ENCODE data around the gene OXGR1.

DNA sequence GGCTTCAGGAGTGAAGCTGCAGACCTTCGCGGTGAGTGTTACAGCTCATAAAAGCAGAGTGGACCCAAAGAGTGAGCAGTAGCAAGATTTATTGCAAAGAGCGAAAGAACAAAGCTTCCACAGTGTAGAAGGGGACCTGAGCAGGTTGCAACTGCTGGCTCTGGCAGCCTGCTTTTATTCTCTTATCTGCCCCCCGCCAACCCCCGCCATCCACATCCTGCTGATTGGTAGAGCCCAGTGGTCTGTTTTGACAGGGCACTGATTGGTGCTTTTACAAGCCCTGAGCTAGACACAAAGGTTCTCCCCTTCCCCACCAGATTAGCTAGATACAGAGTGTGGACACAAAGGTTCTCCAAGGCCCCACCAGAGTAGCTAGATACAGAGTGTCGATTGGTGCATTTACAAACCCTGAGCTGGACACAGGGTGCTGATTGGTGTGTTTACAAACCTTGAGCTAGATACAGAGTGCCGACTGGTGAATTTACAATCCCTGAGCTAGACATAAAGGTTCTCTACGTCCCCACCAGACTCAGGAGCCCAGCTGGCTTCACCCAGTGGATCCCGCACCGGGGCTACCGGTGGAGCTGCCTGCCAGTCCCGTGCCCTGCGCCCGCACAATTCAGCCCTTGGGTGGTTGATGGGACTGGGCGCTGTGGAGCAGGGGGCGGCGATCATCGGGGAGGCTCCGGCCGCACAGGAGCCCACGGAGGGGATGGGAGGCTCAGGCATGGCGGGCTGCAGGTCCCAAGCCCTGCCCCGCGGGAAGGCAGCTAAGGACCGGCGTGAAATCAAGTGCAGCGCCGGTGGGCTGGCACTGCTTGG lies 999.4 kb upstream of the SPRY2 start:
- PRO-cap, 2 experiments: no peak in any of the 2 experiments

DNA sequence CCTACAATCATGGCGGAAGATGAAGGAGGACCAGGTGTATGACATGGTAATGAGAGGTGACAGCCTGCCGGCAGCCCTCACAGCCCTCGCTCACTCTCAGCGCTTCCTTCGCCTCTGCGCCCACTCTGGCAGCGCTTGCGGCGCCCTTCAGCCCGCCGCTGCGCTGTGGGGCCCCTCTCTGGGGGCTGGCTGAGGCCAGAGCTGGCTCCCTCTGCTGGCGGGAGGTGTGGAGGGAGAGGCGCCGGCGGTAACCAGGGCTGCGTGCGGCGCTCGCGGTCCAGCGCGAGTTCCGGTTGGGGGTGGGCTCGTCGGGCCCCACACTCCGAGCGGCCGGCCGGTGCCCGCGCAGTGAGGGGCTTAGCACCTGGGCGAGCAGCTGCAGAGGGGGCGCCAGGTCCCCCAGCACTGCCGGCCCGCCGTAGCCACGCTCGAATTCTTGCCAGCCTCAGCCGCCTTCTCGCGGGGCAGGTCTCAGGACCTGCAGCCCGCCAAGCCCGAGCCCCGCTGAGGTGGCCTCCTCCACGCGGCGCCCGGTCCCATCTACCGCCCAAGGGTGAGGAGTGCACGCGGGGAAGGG lies 879.1 kb upstream of the SLITRK5 start:
- PRO-cap, 2 experiments: no peak in any of the 2 experiments

DNA sequence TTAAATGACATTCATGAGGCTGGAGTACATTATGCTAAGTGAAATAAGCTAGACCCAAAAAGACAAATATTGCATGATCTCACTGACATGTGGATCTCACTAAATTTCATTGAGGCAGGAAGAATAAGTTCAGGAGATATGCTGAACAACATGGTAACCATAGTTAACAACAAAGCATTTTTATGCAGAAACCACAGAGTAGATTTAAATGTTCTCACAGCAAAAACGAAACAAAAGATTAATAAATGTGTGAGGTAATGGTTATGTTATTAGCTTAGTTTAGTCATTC lies 765.7 kb downstream of the SLITRK5 start:
- PRO-cap, 2 experiments: no peak in any of the 2 experiments

DNA sequence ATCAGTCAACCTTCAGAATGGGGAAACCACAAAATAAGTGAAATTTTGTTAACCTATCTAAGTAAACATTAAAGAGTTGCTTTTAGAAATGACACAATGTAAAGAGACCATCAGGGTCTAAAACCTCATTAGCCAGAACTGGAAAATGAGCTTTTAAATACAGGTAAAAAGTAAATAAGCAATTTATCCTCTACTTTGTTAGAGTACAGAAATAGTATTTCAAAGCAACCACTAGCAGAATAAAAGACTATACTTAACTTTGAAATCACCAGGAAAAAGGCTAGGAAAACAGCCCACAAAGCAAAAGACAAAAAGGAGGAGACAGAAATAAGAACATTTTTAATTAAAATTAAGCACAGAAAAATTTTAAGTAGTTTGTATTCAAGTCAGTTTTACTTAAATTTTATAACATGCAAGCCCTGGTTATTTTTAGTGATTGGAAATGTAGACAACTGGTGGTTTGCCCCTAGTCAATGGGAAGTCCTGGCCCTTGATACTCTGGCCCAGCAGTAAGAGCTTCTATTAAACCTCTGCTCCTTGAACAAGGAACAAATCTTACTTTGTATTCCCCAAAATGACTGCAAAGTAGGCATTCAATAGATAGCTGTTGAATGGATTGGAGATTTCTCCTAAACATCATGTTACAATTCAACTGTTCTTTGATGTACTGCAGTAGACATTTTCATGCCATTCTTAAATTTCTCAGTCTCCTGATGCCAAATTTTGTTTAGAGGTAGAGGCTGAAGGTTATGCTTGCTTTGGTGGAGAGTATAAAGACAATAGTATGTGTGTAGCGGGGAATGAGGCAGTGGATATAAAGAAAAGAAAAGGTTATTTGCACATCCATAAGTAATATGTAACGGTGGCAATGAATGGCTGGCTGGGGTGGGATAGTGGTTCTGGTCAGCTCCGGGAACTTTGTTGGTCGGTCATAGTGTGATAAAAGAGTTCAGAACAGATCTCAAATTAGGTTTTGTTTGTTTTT lies 38.3 kb upstream of the GPC5 start:
- PRO-cap, 2 experiments: no peak in any of the 2 experiments

DNA sequence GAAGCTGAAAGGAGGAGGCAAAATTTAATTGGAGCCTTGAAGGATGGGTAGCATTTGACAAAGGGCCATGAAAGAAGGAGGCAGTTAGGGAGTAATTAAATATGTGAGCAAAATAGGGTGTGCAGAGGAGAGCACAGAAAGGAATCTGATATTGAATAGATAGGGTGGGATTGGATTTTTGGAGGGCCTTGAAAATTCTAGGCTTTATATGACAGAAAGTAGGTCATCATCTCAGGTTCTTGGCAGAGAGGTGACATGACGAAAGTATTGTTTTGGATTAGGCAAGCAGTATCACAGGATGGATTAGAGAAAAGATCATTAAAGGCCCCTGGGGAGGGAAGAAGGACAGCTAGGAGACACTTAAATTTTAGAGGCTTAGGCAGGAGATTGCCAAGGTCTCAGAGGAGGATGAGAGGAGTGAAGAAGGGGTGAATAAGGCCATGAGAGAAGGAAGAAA lies 8.6 kb downstream of the GPC6 start:
- PRO-cap, 2 experiments: no peak in any of the 2 experiments

- PRO-cap, 2 experiments: no peak in any of the 2 experiments
Measured at GRCh38 chr13:93768076-93768476, 541.5 kb downstream of the GPC6 start.

DNA sequence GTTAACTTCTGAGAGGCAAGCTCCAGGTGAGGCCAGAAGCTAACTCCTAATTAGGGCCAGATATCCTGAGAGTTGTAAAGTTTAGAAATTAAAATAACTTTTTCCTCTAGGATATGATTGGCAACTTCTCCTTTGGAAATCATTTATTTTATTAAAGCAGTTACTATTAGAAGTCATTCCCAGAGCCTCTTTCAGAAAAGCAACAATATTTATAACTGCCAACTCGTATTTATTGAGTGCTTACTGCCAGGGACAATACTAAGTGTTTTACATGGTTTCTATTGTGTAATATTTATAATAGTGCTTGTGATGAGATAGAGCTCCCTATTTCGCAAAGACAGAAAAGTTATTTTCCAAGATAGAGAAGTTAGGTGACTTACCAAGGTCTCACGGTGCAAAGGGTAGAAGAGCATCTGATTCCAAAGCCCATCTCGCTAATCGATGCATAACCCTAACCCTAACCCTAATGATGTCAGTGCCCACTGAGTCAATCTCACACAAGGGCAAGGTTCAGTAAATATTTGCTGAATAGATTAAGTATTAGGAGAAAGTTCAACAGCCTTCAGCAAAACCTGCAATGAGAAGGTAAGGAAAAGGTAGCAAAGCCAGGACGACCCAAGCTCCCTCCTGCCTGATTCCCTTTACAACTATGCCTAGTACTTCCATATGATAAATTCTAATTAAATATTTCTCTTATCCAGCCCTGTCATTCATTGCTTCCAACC lies 187.5 kb downstream of the DCT start:
- PRO-cap, 2 experiments: no peak in any of the 2 experiments

DNA sequence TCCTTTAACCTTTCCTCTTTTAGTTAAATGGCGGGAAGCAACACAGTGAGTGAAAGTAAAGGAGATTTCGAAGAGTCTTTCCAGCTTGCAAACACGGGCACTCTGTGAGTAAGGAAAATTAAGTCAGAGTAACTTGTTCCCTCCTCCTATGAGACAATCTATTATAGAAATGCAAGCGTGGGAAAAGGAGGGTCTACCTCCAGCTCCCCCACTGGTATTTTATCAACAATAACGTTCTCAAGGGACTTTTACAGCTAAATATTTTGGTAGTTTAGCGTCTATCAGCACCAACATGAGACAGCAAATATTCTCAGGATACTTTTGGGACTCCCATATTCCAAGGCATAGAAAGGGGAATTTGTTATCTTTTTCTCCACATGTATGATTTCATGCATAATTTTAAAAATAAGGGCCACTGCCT lies 152.7 kb downstream of the DCT start:
- PRO-cap, 2 experiments: no peak in any of the 2 experiments

GRCh38 chr13:94588513-94589162 lies 7.3 kb downstream of the TGDS start:
- PRO-cap, 2 experiments: no peak in any of the 2 experiments

DNA sequence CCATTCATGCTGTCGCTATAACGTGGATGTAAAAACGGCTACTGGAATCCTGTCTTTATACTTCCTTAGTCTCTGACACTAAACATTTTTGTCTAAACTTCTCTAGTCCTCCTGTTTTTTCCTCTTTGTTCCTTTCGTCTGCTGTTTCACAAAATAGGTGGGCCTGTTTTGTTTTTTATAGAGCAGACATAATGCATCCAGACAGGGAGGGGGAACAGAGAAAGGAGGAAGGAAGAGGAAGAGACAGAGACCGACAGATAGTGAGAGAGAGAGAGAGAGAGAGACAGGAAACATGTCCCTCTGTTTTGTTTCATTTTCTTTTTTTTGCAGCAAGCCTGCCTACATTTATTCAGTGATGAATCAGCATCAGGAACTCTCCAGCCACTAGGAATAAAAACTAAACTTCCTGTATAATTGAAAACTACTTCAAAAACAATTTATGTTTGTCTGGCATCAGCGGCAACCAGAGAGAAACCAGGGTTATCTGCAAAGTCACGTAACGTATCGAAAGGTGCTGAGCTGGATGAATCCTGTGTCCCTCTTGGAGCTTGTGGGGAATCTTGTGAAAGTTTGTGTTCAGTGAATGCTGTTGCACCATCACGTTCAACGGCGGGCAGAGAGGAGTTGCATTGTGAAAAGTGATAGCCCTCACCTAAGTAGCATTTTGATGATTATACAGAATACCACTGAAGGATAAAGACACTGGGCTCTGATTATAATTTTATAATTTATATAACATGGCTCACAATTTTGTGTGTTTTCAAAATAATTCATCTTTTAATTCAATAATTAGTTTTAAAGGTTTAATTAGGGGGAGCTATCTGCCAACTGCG lies 148.7 kb upstream of the SOX21 start:
- PRO-cap, 2 experiments: no peak in any of the 2 experiments

DNA sequence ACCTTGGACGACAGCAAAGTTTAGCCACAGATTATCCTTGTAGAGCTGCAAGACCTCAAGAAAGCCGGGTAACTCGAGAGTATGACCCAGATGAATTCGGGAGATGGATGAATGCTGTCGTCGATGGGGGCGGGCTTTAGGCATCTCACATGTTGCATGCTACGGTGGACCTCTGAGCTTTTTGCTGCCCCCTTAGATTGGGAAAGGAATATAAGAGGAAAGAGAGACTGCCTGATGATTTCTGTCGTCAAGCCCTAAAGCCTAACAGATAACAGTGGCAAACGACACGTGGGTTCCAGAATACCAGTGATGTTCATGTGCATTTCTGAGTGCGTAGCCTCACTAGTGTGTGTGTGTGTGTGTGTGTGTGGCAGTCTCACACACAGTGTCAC lies 743 bp upstream of the ABCC4 start:
- PRO-cap, 2 experiments: no peak in any of the 2 experiments

DNA sequence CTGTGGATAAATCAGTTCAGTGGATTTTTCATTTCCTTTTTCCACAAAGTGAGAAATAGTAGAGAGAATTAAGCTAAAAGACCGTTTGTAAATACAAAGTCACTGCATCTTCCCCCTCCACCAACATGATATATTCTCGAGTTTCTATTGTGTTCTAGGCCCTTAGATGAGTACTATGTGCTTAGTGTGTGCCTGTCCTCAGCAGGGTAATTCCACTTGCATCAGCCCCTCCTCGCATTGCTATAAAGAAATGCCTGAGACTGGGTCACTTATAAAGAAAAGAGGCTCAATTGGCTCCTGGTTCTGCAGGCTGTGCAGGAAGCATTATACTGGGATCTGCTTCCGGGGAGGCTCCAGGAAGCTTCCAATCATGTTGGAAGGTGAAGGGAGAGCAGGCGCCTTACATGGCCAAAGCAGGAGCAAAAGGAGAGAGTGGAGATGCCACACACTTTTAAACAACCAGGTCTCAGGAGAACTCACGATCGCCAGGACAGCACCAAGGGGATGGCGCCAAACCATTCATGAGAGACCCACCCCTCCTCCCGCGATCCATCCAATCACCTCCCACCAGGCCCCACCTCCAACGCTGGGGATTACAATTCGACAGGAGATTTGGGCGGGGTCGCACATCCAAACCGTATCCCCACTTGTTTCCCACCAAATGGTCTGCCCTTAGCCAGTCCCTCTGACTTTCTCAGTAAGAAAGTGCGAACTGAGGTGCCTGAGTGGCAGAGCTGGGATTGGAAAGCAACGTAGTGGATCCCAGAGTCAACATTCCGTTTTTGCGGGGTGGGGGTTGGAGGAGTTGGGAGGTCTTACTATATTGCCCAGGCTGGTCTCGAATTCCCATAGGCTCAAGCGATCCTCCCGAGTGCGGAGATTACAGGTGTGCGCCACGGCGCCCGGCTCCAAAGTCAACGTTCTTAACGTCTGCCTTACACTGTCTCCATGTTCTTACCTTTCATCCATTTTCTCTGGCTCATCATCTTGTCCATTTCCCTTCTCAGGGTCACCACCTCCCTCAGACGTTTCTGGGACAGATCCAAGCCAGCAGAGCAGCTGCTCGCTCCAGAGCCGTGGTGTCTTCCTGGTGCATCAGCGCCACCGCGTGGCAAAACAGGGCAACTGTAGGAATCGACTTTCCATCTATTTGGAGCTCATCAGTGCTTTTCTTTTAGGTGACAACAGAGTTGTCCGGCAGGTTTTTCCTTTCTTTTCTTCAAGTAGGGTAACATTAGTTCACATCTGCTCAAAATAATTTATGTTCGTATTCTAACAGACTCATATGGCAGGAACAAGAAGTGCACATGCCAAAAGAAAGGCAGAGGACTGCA lies 102.6 kb upstream of the ABCC4 start:
- PRO-cap, 2 experiments: no peak in any of the 2 experiments

DNA sequence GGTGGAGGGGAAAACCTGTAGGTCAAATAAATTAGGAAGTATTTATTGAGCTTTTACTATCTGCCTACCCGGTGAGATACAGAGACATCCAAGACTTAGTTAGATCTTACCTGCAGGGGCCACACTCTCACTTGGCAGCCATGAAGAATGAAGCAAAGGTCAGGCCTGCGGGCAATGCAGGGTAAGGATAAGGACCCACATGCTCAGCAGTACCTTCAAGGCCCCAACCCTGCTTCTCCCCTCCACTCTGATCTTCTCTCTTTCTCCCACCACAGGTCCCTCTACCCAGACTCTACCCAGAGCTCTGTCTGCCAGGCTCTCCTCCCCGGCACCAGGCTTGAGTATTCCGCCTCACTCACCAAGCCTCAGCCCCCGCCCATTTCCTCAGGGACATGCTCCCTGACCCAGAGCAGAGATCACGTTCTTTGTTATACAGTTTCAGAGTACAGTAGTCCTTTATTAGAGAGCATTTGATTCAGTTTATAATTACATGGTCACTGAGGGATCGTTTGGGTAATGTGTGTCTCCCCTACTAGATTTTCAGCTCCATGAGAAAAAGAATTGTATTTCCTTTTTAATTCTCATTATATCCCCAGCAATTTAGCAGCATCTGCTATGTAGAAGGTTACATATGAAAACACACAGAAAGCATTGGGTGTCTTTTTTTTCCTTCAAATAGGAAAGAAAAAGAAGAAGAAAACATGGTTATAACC lies 18.8 kb upstream of the CLDN10 start:
- PRO-cap, 2 experiments: peak in 2 of 2 experiments; most common plus-strand start position 102 of the sequence (in 1); most common minus-strand start position 333 of the sequence (in 1)

DNA sequence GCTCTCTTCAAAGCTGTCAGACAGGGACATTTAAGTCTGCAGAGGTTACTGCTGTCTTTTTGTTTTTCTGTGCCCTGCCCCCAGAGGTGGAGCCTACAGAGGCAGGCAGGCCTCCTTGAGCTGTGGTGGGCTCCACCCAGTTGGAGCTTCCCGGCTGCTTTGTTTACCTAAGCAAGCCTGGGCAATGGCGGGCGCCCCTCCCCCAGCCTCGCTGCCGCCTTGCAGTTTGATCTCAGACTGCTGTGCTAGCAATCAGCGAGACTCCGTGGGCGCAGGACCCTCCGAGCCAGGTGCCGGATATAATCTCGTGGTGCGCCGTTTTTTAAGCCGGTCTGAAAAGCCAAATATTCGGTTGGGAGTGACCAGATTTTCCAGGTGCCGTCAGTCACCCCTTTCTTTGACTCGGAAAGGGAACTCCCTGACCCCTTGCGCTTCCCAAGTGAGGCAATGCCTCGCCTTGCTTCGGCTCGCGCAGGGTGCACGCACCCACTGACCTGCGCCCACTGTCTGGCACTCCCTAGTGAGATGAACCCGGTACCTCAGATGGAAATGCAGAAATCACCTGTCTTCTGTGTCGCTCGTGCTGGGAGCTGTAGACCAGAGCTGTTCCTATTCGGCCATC lies 241.8 kb downstream of the HS6ST3 start:
- PRO-cap, 2 experiments: no peak in any of the 2 experiments

DNA sequence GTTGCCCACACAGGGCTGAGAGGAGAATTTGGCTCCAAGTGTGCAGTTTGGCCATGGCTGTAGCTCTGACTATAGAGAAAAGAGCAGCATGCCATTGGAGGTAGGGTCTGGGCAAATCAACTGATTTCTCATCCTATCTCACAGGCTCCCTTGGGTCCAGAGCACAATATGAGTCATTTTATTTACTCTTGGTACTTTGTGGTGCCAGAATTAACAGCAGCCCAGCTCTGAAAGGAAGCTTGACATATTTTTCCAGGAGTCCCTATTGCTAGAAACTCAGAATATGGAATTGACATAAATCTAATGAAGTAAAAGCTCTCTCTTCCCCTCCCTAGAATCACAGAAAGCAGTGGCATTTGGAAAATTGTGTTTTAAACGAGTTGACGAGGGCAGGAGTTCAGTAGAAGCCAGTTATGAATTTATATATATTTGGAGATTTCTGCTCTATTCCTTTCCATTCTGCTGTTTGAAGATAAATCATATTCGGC lies 357.8 kb downstream of the OXGR1 start:
- PRO-cap, 2 experiments: no peak in any of the 2 experiments

- PRO-cap, 2 experiments: no peak in any of the 2 experiments
Measured at GRCh38 chr13:96994093-96995235, at the start of gene OXGR1. TSS of gene OXGR1 (minus strand) at chr13:96994476.

DNA sequence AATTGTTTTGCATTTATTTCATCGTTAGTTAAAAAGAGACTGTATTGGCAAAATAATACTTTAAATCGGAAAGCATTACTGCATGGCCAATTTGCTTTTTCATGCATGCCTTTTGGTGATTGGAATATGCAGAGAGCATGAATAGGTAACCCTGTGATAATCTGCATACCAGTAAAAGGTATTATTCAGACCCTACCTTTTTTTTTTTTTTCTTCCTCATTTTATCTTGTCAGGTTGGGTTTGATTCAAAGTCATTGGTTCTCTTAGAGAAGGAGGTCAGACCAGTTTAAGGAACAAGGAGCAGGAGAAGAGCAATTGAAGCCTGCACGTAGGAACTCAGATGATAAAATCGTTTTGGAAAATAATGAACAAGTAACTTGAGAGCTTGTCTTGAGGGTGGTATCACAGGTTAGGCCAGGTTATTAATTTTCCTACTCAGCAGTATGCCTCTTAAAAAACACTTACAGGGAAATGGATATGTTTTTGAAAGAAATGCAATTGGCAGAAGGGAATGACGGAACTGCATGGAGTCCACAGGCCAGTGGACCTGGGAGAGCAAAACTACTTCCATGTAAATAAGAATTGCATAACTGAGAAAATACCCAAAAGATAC lies 34.9 kb downstream of the MBNL2 start:
- PRO-cap, 2 experiments: no peak in any of the 2 experiments

DNA sequence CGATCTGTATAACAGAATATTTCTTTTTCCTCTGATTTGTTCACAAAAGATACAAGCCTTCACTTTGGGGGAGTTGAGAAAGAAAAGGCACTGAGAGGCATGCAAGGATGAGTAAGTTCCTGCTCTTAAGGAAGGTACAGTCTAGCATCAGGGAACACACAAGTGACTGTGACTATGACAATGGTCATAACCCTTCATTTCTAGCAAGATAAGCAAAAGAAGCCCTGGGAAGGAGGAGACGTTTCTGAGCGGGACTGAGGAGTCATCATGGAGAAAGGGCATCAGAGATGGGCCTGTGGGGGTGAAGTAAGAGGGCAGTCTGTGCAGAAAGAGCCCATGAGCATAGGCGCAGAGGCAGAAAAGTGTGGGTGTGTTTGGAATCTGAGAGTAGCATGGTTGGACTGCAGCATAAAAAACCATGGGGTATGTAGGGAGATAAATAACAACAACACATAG lies 86.6 kb downstream of the MBNL2 start:
- PRO-cap, 2 experiments: no peak in any of the 2 experiments

DNA sequence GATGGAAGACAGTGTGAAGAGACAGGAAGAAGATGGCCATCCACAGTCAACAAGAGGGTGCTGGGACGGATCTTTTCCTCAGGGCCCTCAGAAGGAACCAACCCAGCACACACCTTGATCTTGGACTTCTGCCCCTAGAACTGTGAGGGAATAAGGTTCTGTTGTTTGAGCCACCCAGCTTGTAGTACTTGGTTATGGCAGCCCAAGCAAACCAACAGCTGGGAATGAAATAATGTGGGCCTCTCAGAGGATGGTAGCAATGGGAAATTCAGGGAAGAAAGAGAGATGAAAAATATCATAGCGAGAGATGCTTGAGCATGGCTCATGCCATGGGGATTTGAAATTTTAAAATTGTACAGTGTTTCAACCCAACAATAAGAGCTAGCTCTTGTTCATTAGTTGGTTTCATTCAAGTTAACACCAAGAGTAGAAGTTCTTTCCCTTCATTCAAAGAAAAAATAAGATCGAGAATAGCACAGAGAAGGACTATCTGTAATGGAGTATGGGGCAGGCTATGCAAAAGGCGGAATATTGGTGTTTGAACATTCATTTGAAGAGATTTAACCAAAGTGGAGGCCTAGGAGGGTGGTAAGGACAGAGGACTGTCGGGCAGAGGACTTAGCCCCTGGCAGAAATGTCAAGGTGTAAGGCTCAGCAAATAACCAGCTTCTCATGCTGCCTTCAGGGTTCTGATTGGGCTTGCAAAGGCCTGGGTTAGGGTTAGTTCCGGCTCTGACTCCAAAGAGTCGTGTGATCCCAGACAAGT lies 87.5 kb downstream of the MBNL2 start:
- PRO-cap, 2 experiments: no peak in any of the 2 experiments

DNA sequence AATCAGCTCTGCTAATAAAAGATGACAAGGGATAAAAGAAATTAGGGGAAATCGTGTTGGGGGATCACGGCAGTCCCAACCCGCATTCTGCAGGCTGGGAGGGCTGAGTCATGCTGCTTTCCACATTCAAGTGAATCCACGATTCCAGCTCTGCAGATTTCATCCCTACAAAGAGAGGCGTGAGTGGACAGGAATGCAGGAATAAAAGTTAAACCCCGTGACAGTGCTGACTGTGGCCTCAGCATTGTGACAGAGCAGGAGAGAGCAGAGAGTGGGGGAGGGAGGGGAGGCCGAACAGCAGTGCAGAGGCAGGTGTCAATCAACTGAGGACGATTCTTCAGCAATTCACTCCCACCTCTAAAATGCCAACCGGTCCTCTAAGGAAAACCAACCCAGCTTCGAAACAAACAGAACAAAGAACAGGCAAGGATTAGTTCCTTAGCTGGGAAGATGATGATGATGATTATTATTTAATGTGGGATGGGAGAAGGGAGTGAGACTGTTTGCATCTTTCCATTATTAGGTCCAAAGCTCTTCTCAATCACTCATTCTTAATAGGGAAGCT lies 66.4 kb upstream of the RAP2A start:
- PRO-cap, 2 experiments: no peak in any of the 2 experiments

All from Colon Carcinoma Metastatic in the Brain (tissue), 2 donors.